ENCODE measurements around the gene BCL6.

- PRO-cap: bidirectional peak, plus-strand start at chr3:186827619, minus-strand start at chr3:186827529
Observed at GRCh38 chr3:186827375-186827896, 15.1 kb upstream of the ADIPOQ start.

GRCh38 chr3:186948981-186949803 is 18.9 kb downstream of the ST6GAL1 start:
- PRO-cap: no peak

- PRO-cap: no peak
Observed at GRCh38 chr3:186956020-186956749, 25.9 kb downstream of the ST6GAL1 start.

GRCh38 chr3:186976060-186976259 is 45.6 kb downstream of the ST6GAL1 start:
- PRO-cap: no peak

- PRO-cap: no peak
Observed at GRCh38 chr3:187042685-187043292, 96.5 kb downstream of the RPL39L start.

DNA sequence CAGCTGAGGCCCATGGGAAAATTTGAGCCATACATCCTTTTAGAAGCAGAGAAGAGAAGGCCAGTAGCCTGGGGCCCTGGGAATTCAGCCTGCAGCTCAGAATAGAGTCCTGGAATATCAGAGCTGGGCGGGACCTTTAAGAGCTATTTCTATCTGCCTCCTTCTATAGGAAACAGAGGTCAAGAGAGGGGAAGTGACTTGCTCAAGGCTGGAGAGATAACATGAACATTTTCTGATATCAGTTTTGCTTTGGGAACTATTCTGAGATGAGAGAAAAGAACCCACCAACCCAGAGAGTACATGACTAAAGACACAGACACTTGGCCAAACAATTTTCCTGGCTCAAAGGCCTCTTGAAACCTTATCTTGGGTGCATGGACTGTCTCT is 26.1 kb downstream of the MASP1 start:
- PRO-cap: no peak

DNA sequence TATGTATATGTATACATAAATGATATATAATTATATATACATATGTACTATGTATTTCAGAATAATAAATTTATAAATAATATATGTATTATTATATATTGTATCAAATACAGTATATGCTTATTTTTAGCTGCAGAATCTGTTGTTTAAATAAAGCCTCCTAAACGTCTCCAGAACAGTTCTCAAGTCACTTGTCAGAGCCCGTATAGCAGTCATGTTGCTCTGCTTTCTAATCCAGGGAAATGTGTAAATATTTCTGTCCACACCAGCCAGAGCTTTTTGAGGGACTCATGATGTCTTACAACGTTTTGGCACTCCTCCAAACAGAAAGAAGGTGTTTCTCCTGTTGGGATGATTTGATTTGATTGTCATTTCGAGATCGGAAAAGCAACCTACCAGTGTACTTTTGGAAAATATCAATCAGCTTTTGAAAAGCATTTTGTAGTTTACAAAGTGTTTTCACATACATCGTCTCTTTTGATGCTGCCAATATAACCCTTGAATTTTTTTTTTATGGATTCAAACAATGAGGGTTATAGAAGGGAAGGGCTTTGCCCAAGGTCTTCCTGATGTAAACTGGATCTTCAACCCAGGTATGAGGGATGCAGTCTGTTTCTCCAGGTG is 1.5 kb downstream of the RTP4 start:
- PRO-cap: no peak

DNA sequence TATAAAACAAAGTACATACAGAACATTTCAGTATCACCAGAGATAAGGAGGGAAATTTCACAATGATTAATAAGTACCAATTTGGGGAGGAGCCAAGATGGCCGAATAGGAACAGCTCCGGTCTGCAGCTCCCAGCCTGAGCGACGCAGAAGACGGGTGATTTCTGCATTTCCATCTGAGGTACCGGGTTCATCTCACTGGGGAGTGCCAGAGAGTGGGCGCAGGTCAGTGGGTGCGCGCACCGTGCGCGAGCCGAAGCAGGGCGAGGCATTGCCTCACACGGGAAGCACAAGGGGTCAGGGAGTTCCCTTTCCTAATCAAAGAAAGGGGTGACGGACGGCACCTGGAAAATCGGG is 43.8 kb downstream of the RTP4 start:
- PRO-cap: no peak

- PRO-cap: bidirectional peak, plus-strand start at chr3:187745826, minus-strand start at chr3:187745439
Observed at GRCh38 chr3:187745218-187746199, at the start of gene BCL6. TSS of gene BCL6 (minus strand) at chr3:187745468.

DNA sequence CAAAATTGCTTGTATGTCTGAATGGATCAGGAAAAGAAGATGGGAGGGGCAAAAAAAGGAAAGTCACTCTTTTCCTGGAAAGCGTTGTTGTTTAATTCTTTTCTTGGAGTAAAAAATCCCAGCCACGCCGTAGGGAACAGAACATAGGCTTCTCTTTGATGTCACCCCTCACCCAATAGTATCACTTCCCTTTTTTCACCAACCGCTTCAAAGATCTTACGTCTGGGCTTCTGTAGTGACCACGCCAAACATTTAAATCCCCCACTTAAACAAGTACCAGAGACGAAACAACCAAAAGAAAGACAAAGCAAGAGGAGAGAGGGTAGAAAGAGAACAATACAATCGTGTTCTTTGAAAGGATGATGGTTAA is 27.9 kb upstream of the BCL6 start:
- PRO-cap: no peak

DNA sequence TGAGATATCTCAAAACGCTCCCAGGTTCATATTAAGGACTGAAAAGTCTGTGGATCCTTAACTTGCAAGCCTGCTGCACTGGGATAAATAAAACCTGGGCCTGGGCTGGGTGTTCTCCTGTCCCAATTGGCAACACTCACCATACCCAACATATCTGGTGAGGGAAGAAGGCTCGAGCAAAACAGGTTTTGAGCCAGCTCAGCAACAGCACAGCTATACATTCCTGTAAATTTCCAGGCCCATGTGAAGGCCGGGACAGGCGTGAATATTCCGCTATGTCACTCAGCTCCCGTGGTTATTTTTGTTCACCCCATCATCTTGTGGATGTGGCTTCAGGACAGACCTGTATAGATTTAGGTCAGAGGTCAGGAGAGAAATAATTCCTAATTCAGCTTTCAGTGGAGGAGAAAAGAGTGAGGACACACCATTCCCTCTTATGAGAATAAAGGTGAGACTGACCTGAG is 169.0 kb upstream of the BCL6 start:
- PRO-cap: no peak

DNA sequence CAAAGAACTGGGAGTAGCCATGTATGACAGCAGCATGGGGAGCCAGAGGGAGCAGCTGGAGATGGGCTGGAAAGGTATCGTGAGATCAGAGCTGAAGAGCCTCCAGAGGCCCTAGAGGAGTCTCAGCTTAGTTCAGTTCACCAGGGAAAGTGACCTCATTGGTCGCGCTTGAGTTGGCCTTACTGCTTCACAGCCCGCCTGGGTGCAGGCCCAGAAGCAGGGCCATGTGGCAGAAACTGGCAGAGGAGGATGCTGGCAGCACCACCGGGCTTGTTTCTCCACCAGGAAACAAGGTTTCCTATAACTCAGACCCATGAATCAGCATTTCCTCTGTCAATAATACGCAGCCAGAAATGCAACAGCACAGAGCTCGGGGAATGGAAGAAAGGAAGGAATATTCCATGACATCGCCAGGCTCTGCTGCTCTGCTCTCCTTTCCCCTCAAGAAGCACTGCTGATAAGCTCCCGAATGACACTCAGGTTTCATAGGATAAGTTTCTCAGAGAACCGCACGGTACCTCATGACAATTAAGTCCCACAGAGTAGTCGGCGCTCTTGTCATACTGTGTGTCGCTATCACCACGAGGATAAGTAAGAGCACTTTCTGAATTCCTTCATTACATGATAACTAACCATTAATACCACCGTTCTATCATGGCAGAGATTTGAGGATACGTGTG is 147.1 kb upstream of the LPP start:
- PRO-cap: no peak

- PRO-cap: bidirectional peak, plus-strand start at chr3:188051955, minus-strand start at chr3:188051896
Observed at GRCh38 chr3:188051724-188052064, 102.3 kb upstream of the LPP start.

DNA sequence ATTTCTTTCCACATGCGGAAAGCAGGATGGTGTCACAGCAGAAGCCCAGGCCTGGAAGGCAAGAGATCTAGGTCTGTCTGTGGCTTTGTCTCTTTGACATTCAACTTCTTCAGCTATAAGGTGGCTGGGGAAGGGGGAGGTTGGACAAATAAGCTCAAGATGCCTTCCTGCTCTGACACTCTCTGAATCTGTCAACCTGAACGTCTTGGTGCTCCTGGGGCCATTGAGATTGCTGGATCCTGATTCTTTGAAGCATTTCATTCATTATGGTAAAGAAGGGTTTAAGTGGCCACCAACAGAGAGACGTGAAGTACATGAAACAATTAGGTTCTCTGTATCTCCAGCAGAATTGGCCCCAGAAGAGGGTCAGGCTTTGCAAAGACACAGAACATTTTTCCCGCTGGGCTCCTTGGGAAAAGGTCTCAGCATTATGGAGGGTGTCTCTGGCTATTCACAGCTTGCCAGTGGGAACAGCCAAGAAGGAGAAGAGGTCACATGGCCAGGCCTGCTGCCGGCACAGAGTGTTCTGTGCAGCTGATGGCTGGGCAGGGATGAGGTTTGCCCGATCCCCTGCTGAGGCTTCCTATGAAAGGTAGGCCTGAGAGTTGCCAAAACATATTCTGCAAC is 77.9 kb upstream of the LPP start:
- PRO-cap: no peak

GRCh38 chr3:188158781-188159365 is 4.9 kb downstream of the LPP start:
- PRO-cap: no peak

- PRO-cap: no peak
Observed at GRCh38 chr3:188191787-188192550, 38.0 kb downstream of the LPP start.

GRCh38 chr3:188197228-188197878 is 43.4 kb downstream of the LPP start:
- PRO-cap: no peak

GRCh38 chr3:188212052-188213005 is 58.4 kb downstream of the LPP start:
- PRO-cap: unidirectional peak, plus-strand start at chr3:188212712; unidirectional peak, plus-strand start at chr3:188212853; unidirectional peak, plus-strand start at chr3:188212896

GRCh38 chr3:188215411-188216109 is 61.6 kb downstream of the LPP start:
- PRO-cap: no peak

DNA sequence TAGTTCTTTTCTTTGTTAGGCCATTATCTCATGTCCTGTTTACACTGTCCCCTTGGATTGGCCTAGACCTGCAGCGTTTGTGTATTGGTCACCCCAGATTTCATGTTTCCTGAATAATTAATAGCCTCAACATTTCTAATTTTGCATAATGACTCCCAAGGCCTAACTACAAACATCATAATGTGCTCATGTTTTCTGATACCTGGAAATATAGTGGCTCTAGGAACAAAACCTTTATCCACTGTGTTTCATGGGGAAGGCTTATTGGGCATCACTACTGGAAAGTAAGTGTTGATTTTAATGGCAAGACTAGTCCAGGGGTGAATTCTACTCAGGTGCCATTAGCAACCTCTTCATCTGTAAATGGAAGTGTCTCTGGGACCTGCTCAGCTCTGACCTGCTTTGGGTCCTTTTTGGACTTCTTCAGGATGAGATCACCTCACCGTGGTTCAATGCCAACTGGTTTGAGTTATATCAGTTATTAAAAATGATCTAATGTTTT is 79.1 kb downstream of the LPP start:
- PRO-cap: no peak